ENCODE measurements around a stretch of chr3.

DNA sequence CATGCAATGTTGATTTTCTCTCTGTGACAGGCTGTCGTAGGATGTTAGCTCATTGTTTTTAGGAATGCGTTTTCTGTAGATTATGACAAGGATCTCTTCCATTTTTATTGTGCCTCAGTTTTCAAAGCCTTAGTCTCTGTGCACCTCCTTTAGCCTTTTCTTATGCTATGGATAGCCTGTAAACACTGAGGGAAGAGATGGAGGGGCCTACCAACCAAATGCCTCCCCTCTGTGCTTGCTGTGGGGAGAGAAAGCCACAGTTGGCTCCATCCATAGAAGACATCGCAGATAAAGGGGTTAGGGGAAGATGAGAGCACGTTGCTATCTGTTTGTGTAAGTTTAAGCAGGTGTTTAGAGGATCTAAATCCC, 164.9 kb downstream of the ATG7 start:
- PRO-cap, result no peak
- RAMPAGE, long total RNA, 2 experiments, result no peak in any of the 2 experiments

DNA sequence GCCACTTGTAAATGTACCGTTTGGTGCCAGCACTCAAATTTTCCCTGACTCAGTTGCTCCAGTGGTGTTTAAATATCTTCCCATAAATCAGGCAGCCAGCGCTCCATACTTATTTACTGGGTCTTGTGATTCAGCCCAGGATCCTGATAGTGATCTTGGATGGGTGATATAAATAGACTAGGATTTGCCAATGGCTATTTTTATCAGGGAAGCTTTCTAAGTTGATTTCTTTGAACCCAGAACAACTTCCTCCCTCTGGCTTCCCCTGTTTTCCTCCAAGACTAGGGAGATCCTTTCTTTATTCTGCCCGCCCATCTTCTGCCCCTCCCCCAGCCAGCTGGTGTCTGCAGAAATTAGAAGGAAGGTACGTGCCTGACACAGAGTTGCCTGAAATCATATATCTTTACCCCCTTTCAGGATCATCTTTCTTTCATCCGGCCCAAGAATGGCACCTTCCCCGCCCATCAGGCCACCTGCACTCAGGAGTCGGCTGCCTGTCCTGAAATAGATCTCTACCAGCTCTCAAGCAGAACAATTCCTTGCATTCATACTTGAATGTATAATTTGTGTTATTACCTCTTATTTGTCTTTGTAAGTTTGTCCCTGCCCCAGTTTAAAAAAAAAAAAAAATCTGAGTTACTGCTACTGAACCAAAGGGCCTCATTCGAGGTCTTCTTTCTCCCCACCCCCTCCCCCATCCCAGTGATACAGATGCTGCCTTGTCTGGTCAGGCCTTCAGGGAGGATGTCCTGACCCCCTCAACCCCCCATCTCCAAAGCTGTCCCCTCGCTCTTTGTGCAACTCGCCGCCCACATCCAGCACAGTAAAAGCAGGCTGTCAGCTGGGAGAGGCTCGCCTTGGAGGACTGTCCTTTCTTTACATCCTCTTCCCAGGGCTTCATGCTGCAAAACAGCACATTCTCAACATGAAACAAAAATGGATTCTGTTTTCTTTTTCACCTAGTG, 133.7 kb downstream of the VGLL4 start:
- PRO-cap, result no peak
- RAMPAGE, long total RNA, 2 experiments, result no peak in any of the 2 experiments

GRCh38 chr3:11514177-11514789, 129.4 kb downstream of the VGLL4 start:
- PRO-cap, result no peak
- RAMPAGE, long total RNA, 2 experiments, result no peak in any of the 2 experiments

DNA sequence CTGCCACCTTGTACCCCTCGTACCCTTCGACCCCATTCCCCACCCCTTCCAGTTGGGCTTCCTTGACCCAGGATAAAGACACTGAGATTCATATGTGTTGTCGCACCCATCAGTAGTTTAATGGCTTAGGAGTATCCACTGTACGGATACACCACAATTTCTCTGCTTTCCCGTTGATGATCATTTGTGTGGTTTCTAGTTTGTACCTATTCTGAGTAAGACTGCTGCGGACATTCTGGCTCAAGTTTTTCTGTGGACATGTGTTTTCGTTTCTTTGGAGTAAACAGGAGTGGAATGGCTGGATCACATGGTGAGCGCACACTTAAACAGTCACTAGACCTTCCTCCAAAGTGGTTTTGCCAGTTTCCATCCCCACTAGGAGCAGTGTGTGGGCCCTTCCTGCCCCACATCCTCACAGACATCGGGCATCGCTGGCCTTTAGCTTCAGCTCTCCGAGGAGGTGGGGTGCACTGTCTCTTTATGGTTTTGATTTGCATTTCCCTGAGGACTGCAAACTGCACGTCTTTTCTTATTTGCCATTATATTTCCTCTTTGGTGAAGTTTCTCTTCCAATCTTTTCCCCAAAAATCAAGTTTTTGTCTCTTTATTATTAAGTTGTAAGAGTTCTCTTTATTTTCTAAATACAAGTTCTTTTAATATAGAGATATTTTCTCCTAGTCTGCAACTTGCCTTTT, 94.1 kb downstream of the VGLL4 start:
- PRO-cap, result no peak
- RAMPAGE, long total RNA, 2 experiments, result no peak in any of the 2 experiments

DNA sequence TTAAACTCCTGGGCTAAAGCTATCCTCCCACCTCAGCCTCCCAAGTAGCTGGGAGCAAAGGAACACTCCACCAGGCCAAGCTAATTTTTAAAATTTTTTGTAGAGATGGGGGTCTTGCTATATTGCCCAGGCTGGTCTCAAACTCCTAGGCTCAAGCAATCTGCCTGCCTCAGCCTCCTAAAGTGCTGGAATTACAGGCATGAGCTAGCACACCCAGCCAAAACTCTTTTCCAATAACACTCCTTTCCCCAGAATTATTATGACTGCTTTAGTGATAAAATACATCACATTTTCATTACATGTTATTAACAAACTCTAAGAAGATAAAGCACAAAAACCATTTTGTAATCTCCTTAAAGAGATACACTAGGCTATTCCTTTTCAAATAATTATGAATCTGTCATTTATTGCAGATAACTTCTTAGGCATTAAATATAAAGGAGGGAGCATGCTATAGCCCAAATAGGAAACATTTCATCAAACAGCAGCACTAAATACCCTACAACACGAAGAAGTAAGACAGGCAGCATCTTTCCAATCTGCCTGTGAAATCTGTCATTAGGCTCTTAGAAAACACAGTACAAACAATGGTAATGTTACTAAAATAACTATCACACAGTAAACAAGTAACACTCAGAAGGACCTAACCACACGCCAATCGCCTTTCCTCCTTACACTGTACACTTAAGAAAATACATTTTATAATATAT, 45.0 kb downstream of the VGLL4 start:
- PRO-cap, result no peak
- RAMPAGE, long total RNA, 2 experiments, result start-site peak on the minus strand in 1 of 2 experiments, centred at position 376 of the sequence, 7 reads per replicate

- PRO-cap, result no peak
- RAMPAGE, long total RNA, 2 experiments, result no peak in any of the 2 experiments
These were observed 40.2 kb downstream of the VGLL4 start for GRCh38 chr3:11603332-11604110.

DNA sequence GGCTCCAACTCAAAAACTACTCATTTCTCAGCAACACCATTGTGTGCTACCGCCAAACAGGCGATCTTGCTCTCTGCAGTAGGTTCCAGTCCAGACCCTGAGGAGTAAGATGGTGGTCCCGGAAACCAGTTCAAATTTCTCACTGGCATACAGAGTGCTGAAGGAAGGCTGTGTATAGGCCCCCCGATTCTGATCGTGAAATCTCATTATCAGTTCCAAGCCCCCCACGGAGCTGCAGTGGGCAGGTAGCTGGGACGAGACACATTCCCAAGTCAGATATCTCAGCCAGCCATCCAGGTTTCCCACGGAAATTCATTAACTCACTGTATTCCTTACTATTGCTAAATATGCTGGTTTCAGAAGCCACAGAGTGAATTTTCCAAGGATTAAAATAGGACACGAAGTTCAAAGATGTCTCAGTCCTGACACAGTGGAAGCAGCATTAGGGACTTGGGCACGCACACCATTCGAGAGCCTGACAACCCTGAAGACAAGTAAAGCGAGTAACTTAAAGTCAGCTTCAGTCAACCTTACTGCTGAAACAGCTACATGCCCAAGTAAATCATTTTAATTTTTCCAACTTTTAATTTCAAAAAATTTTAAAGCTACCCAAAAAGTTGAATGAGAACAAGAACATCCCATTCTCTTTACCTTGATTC, 29.3 kb downstream of the VGLL4 start:
- PRO-cap, result no peak
- RAMPAGE, long total RNA, 2 experiments, result no peak in any of the 2 experiments

DNA sequence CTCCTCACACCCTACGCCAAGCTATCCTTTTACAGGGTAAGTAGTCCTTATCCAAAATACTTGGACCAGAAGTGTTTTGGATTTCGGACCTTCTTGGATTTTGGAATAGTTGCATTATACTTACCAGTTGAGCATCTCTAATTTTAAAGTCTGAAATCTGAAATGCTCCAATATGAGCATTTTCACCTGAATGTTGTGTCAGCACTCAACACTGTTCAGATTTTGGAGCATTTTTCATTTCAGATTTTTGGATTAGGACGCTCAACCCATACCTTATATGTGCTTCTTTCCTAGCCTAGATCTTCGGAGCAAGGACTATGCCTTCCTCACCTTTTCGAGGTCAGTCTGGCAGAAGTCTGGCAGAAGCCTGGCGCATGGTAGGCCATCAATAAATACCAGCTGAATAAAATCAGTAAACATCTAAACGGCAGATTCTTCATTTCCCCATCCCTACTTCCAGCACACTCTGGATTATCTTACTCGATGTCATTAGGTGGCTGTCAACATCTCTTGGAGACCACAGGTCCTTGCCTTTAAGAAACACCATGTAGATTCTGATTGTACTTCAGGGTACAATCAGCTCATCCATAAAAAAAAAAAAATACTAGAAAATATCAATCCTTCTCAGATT, 3.8 kb upstream of the VGLL4 start:
- PRO-cap, result no peak
- RAMPAGE, long total RNA, 2 experiments, result no peak in any of the 2 experiments

DNA sequence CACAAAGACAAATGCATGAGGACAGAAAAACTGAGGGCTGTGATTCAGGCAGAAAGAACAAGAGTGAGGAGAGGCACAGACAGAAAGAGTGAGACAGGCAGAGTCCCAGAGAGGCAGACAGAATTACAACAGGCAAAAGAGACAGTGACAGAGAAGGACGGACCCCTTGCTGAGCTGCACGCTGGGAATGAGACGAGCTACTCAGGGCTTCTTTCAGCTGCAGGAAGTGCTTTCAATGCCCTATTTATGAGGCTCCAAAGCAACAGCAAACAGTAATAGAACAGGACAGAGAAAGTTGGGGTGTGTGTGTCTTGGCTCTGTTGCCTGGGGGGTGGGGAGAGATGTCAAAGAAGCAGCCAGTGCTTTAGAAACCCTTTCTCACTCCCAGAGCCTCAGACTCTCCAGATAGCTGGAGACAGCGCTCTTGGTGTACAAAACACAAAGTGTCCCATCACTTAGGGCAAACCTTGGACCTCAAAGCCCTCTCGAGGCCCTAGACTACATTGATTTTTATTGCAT, 524 bp upstream of the TIMP4 start:
- PRO-cap, result no peak
- RAMPAGE, long total RNA, 2 experiments, result no peak in any of the 2 experiments

DNA sequence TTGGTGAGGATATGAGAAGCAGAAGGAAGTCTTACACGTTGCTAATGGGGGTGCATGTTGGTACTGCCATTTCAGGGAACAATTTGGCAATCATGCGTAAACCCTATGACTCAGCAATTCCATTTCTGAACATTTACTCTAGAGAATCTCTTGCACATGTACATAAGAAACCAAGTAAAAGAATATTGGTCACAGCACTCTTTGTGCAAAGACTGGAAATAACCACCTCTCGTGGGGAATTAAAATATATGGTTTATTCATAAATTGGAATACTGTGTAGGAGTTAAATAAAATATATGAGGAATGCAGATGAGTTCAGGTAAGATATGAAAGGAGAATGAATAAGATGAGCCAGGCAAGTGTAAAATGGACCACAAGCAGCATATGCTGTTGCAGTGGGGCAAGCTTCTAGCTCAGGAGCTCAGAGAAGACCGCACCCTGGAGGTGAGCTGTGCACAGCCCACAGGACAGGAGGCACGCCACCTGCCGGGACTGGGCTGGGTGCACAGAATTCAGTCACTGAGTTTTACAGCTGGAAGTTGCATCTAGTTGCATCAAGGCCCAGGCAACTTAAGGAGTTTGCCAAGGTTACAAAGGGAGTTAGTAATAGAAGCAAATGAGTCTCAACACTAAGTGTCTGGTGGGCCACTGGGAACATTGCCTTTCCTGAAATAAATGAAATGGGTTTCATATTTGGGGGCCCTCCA, 35.8 kb upstream of the TIMP4 start:
- PRO-cap, result no peak
- RAMPAGE, long total RNA, 2 experiments, result no peak in any of the 2 experiments

- PRO-cap, result no peak
- RAMPAGE, long total RNA, 2 experiments, result no peak in any of the 2 experiments
These were observed 61.6 kb downstream of the PPARG start for GRCh38 chr3:12350508-12350900.

GRCh38 chr3:12440746-12441118, 43.5 kb upstream of the TSEN2 start:
- PRO-cap, result no peak
- RAMPAGE, long total RNA, 2 experiments, result no peak in any of the 2 experiments

DNA sequence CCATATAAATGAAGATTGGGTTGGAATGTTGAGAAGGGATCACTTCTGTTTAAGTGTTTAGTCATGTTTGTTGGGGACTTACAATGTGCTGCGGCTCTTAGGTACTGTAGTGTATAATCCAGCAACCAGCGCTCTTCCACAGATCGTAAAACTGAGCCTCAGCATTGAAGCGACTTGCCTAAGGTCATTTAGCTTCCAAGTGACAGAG, 1.8 kb downstream of the MKRN2 start:
- PRO-cap, result no peak
- RAMPAGE, long total RNA, 2 experiments, result no peak in any of the 2 experiments

DNA sequence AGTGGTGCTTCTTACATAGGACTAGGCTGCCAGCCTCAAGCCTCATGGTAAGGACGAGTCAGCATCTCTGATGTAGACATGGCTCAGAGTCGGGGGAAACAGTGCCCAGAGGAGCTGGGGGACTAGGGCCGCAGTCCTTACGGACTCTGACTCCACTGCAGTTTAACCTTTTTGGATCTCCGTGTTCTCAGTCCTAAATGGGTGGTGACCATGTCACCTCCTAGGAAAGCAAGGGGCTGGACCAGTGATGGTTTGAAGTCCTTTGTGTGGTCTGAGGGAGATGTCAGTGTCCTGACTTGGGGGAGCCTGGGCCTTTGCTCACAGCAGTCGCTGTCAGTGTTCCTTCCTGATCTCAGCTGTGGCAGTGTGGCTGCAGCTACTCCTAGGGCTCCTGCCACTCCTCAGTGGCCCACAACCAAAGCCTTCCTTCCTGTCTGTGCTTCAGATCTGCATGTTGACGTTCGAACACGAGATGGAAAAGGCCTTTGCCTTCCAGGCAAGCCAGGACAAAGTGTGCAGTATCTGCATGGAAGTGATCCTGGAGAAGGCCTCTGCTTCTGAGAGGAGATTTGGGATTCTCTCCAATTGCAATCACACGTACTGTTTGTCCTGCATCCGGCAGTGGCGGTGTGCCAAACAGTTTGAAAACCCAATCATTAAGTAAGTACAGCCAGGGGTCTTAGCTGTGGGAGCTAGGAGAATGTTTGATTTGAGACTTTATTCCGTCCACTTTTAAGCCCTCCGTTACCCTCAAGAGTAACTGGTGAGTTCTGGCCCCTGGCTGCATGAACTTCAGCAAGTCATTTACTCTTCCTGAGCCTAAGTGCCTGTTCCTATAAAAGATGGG, 17.7 kb downstream of the MKRN2 start:
- PRO-cap, result no peak
- RAMPAGE, long total RNA, 2 experiments, result no peak in any of the 2 experiments

DNA sequence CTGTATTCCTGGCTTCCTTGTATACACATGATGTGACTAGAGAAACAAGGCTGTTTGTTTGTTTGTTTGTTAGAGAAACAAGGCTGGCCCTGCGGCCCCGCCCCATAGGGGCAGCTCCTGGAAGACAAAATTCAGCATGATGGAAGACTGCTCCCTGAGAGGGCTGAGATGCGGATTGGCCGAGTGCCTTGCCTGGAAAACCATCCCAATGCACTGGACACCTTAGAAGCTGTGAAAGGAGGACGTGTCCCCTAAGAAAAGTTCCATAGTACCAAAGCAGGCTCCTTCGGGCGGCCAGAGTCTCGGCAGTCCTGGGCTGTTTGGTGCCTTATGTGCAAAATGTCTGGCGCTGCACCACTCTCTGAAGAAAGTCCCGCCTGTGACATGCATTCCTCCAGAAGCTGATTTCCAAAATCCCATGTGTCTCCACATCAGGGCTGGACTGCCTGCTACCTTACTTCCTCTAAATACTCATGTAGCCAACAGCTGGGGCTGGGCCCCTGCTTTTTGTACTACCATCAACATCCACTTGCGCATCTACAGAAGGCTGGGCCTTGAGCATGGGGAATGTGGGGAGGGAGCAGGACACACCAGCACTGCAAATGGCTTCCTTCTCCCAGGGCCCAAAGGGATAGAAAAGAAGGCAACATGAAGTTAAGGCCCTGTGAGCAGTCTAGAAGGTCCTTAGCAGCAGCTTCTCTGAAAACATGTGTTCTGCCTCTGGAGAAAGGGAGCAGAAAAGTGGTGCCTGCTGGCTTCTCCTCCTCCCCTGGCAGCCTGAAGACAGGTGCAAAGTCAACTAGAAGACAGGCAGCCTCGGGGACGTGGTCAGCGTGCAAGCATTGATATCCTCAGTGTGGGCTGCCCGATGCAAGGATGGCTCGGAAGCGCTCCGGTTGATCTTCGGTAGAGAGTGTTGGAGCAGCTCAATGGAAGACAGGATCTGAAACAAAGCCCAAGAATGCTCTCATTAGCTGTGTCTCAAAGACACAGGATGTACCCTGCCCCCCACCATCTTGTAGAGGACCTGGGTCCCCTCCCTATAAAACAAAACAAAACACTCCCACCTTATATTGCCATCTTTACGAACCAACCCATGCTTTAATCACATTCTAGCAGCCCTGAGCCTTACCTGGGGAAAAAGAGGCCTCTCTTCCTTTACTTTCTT, 27.2 kb downstream of the MKRN2 start:
- PRO-cap, result no peak
- RAMPAGE, long total RNA, 2 experiments, result no peak in any of the 2 experiments

DNA sequence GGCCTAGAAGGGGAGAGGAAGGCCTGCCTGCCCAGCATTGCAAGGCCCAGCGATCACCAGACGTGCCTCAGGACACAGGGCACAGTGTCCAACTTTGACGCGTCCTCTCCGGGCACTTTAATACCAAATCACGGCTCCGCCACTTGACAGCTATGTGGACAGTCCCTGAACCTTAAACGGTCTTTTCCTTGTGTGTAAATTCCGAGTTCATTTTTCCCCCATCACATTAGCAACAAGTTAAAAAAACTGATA, 418 bp upstream of the RAF1 start:
- PRO-cap, result no peak
- RAMPAGE, long total RNA, 2 experiments, result no peak in any of the 2 experiments

- PRO-cap, result no peak
- RAMPAGE, long total RNA, 2 experiments, result no peak in any of the 2 experiments
These were observed 10.3 kb upstream of the RAF1 start for GRCh38 chr3:12674124-12674773.

DNA sequence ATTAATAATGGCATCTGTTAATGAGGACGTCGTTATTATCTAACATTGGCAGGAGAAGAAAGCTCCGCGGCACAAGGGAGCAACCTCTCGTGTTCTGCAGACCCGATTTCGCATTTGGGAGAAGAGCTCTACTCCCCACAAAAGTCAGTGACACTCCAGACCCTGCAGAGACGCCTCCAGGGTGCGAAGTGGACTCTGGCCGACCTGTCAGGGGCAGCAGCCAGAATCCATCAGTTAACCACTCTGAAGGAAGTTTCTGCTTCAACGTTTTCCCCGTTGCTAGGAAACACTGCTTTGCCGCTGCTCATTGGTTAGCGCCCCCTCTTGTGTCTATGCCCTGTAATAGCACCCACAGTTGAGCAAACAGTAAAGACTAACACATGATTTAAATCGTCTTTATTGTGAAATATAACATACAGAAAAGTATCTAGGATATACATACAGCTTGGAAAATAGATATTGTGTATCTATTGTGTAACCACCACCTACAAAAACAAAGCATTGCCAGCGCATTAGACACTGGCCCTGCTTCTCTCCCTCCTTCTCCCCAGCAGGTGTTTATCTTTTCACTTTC, 39.1 kb downstream of the TMEM40 start:
- PRO-cap, result no peak
- RAMPAGE, long total RNA, 2 experiments, result no peak in any of the 2 experiments

GRCh38 chr3:12825524-12825986, 15.8 kb downstream of the RPL32 start:
- PRO-cap, result no peak
- RAMPAGE, long total RNA, 2 experiments, result no peak in any of the 2 experiments

- PRO-cap, result no peak
- RAMPAGE, long total RNA, 2 experiments, result no peak in any of the 2 experiments
These were observed 9.0 kb downstream of the RPL32 start for GRCh38 chr3:12832039-12833181.